Cardiac fibroblast (primary cell): ENCODE measurements around the genes STARD3NL and RALA.

GRCh38 chr7:36686485-36686886 lies 37.8 kb downstream of the AOAH start:
- RRBS = no CpG with 5 or more reads among the region's 5 CpGs

GRCh38 chr7:36720995-36721851 lies 3.1 kb downstream of the AOAH start:
- RRBS = no CpG with 5 or more reads among the region's 8 CpGs

DNA sequence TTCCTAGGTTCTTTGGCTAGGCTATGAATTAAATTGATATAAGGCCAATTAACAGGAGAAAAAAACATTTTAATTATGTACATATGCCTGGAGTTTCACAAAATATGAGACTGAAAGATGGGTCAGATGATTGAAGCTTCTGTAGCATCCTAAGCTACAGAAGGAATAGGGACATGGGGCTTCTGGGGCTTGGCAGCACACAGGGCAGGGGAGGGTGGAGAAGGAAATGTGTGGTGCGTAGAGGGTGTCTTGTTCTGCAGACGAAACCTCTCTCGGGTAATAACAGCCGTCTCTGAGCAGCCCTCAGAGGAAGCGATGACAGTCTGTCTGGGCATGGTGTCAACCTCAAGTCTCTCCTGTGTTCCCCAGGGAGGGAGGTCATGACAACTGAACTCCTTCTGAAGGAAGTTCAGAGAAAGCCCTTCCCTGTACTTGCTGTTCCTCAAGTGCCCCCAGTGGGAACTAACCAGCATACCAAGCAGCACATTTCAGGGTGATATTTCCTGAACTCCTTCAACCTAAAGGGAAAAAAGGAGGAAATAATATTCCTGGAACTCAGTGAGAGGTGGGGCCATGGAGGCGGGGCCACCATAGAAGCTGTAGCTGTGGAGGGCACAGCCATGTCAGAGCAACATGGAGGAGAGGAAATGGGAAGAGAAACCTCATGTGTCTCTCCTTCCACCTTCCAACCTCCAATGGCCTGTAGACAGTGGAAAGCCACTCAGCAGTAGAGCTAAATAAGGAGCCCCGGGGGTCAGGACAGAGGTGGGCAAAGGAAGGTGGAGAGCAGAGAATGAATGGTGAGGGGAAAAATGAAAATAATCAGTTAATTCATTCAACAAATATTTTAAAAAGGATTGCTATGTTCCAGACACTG lies 60.7 kb upstream of the AOAH start:
- RRBS = no CpG with 5 or more reads among the region's 7 CpGs

- RRBS = no CpG with 5 or more reads among the region's 9 CpGs
These were observed 247.8 kb upstream of the AOAH start for GRCh38 chr7:36971970-36972613.

DNA sequence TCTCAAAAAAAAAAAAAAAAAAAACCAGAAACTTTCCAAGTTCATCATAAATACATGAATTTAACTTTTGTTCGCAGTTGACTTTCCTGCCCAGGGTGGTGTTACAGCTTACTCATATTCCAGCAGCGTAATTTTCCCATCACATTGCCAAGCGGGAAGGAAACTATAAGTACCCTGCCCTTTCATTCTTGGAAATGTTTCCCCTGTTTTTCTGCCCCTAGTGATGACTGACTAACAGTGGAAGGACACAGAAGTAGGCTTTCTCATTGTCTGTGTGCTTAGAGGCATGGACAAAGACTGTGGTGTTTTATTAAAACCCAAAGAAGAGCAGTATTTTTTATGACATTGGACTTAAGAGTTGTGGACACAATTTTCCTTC lies 197.9 kb downstream of the ELMO1 start:
- RRBS = no CpG with 5 or more reads among the region's 3 CpGs

DNA sequence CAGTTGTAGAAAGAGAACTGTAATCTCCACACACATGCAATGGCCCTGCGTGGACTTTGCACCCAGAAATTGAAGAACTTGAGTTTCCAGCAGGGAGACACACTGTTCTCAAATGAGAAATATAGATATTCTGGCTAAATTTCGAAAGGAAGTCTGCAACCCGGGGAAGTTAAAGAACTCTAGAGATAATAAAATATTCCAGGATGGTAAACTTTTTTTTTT lies 56.8 kb downstream of the ELMO1 start:
- RRBS = no CpG with 5 or more reads among the region's 3 CpGs

GRCh38 chr7:37449549-37449930 lies 876 bp upstream of the ELMO1 start:
- RRBS = no CpG with 5 or more reads among the region's 6 CpGs

GRCh38 chr7:37690151-37690530 lies 6.6 kb downstream of the GPR141 start:
- RRBS = no CpG with 5 or more reads among the region's 10 CpGs

- RRBS = 11% methylated on average over 5 of the region's 56 CpGs
These were observed 612 bp downstream of the SFRP4 start for GRCh38 chr7:37915804-37916606.

GRCh38 chr7:38177584-38178694 lies at the start of gene STARD3NL:
Gene STARD3NL (plus strand): TSS chr7:38178245.
- RRBS = 2% methylated on average over 9 of the region's 67 CpGs

GRCh38 chr7:38252852-38253203 lies 74.8 kb downstream of the STARD3NL start:
- RRBS = no CpG with 5 or more reads among the region's 3 CpGs

DNA sequence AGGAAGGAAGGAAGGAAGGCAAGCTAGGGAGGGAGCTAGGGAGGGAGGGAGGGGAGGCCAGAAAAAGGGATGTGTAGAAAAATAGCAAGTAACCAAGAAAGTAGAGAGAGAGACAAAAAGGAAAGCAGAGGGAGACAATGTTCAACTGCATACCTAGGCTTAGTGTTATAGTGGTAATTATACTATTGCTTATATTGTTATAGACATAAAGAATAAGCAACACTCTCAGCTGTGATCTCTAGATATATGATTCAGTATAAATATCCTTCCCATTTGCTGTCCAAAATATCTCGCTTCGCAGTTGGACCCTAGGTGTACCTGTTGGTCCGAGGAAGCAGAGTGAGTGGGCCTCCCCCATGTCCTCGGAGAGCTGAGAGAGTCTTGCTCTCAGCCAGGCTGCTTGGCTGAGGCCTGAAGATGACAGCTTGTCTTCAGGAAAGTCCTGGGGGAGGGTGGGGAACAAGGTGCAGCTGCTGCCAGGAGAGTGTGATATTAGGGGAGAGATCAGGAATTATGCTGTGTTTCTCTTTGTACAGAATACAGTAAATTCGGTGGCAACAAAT lies 156.4 kb downstream of the STARD3NL start:
- RRBS = no CpG with 5 or more reads among the region's 5 CpGs

- RRBS = no CpG with 5 or more reads among the region's 4 CpGs
These were observed 163.3 kb downstream of the STARD3NL start for GRCh38 chr7:38341088-38342089.

DNA sequence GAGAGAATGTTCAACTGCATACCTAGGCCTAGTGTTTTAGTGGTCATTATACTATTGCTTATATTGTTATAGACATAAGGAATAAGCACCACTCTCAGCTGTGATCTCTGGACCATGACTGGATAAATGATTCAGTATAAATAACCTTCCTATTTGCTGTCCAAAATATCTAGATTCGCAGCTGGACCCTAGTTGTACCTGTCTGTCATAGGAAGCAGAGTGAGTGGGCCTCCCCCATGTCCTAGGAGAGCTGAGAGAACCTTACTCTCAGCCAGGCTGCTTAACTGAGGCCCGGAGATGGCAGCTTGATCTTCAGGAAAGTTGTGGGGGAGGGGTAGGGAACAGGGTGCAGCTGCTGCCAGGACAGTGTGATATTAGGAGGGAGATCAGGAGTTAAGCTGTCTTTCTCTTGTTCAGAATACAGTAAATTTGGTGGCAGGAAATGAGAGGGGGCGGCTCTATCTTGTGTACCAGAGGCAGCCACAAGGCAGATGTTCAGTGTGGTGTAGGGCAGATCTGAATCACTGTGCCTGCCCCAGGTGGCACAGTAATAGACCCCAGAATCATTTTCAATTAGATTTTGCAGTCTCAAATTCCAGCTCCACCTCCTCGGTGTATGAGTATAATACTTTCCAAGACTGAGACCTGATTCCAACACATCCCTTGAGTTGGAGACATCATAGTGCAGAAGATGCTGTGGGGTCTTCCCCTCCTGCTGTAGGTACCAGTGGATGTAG lies 166.6 kb downstream of the STARD3NL start:
- RRBS = no CpG with 5 or more reads among the region's 4 CpGs

- RRBS = no CpG with 5 or more reads among the region's 14 CpGs
These were observed 184.4 kb downstream of the STARD3NL start for GRCh38 chr7:38362172-38363152.

DNA sequence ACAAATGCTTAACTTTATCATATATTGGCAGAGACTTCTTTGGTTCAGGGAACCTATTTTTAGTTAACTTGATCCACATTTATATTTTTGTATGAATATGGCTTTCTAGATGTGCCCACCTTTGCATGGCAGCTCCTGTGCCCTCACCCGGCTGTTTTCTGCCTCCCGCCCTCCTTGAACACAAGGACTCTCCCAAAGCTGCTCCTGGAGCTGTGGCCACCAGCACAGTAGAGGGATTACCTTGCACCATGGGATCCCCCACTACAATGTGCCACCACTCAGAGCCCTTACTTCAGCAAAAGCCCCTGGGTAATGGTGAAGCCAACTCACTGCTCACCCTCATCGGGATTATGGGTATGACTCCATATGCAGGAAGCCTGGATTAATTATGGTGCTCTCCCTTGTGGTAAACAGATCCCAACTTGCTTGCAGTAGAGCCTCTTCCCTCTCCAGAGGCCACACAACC lies 5.4 kb upstream of the AMPH start:
- RRBS = no CpG with 5 or more reads among the region's 3 CpGs

DNA sequence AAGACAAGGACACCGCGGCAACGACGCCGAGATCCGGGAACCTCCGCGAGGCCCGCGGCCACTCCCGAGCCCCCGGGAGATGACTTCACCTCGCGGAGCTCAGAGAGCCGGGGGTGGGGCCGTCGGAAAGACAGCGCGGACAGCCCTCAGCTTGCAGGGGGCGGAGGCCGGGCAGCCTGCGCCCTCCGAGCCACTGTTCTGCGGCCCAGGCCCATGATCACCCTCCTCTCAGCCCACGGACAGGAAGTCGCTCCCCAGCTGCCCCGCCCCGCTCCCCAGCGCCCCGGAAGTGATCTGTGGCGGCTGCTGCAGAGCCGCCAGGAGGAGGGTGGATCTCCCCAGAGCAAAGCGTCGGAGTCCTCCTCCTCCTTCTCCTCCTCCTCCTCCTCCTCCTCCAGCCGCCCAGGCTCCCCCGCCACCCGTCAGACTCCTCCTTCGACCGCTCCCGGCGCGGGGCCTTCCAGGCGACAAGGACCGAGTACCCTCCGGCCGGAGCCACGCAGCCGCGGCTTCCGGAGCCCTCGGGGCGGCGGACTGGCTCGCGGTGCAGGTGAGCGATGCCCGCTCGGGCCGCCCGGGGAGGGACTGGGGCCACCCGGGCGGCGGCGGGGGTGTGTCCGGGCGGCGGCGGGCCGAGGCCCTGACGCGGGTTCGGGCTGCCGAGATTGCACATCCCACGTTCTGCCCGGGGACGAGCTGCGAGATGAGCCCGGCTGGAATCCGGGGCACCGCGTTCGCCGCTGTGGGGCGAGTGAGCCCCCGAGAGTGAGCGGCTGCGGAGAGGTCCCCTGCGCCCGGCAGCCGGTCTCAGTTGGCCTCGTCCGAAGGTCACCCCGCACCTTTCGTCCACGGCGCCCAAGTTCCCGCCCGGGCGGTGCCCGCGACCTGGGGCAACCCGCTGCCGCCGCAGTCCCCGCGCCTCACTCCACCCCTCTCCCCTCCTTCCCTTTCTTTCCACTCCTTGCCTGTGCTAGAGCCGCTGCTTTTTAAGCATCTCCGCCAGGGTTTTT lies at the start of gene RALA:
RALA (plus strand) TSS at position 297 of the 1,010 bp plus-strand sequence.
- RRBS = 1% methylated on average over 57 of the region's 108 CpGs

- RRBS = under 1% methylated on average over 14 of the region's 56 CpGs
These were observed 109.7 kb downstream of the RALA start for GRCh38 chr7:39732617-39733828.

GRCh38 chr7:39793603-39794478 lies 156.2 kb upstream of the CDK13 start:
- RRBS = no CpG with 5 or more reads among the region's 43 CpGs

DNA sequence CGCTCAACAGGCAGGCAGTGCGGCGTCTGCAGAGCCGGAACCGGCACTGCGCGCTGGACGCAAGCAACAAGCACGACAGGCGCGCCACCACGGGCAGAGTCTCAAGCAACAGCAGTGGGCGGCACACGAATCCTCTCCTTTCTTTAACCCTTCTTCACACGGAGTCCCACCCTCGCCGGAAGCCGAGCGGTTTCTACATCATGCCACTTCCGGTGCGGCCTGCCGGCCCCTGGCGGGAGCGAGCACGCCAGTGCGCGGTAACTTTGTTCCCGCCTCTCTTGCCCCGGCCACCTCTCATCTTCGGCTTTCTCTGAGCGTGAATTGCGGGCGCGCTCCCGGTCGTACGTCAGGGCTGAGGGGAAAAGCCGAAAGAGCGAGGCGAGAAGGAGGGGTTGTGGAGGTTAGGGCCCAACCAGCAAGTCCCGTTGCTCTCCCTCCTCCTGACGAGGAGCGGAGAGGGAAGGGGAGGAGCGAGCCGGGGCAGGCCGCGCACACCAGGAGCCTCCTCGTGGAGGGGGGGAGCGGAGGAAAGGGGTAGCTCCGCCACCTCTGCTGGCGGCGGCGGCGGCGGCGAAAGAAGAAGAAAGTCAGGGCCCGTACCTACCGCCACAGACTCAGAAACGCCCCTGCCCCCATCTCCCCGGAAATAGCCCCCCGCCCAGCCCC lies 619 bp upstream of the CDK13 start:
- RRBS = 1% methylated on average over 16 of the region's 61 CpGs